Skeletal muscle cell (primary cell): ENCODE results near the genes TFAP2A, TMEM14B, ELOVL2 and TMEM170B.

GRCh38 chr6:9467688-9468002 is 947.2 kb downstream of the TFAP2A start:
- RRBS: no CpG with 5 or more reads among the region's 2 CpGs

GRCh38 chr6:9668351-9668745 is 746.5 kb downstream of the TFAP2A start:
- RRBS: no CpG with 5 or more reads among the region's 13 CpGs

DNA sequence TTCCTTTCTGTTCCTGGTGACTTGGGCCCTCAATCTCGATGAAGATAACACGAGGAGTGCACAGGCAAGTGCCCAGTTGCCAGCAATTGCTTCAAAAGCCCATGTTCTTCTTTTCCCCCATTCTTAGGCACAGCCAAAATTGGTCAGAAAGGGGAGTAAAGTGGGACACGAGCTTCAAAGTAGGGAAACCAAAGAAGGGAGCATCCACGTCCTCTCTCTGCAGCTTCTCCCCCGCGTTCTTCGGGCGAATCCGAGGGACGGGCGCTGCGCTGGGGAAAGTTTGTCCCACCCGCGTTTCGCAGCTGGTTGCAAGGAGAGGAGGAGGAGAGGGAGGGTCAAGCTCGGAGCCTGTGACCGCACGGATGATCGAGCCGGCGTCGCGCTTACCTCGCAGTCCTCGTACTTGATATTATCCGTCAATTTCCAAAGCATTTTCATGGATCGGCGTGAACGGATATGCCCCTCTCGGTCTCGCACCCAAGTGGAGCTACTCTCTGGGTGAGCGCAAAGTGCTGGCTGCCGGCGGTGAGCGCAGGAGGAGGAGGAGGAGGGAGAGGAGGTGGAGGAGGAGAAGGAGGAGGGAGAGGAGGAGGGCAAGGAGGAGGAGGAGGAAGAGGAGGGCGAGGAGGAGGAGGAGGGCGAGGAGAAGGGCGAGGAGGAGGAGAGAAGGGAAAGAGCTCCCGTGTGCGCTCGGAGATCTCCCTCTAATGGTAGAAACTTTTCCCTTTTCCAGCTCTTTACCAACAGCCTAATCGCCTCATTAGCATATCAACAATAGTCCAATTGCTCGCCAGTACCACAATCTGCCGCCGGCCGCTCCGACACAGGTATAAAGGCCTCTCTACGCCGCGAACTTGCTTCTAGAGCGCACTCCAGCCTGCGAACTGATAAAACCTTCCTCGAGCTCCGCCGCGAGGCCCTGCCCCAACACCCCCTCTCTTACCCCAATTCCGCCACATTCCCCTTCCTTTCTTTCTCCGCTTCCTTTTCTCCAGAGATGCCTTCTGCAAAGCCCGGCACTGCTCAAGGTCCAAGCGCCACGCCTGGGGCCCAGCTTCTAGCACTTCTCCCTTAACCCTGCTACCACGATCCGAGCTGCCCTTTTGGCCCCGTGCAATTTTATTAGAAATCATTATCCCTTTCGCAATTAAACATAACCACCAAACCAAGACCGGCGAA is at the start of gene TFAP2A:
Gene TFAP2A (minus strand): TSS at position 521 of the 1,179 bp plus-strand sequence.
- RRBS: no CpG with 5 or more reads among the region's 67 CpGs

DNA sequence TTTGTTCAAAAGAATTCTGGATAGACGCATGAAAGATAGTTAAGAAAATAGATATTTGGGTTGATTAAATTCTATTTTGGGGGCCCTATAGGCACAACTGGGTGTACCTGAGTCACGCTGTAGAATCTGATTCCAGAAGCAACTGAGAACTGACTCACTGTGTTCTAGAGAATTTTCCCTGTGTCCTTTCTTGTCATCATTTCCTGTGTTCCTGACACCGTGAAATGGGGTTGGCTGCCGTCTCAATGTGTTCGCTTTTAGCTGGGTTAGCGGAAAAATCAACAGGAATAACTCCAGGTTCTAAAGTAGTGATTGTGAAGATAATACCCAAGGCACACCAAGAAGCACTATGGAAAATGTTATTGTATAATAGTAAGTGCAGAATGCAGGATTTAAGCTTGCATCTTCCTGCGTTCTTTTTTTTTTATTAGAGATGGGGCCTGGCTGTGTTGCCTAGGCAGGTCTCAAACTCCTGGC is 5.0 kb downstream of the GCNT2 start:
- RRBS: no CpG with 5 or more reads among the region's 7 CpGs

- RRBS: 2% methylated on average over 9 of the region's 50 CpGs
Observed at GRCh38 chr6:10747243-10747939, at the start of gene TMEM14B. Gene TMEM14B, plus strand, starts transcription at chr6:10747805.

DNA sequence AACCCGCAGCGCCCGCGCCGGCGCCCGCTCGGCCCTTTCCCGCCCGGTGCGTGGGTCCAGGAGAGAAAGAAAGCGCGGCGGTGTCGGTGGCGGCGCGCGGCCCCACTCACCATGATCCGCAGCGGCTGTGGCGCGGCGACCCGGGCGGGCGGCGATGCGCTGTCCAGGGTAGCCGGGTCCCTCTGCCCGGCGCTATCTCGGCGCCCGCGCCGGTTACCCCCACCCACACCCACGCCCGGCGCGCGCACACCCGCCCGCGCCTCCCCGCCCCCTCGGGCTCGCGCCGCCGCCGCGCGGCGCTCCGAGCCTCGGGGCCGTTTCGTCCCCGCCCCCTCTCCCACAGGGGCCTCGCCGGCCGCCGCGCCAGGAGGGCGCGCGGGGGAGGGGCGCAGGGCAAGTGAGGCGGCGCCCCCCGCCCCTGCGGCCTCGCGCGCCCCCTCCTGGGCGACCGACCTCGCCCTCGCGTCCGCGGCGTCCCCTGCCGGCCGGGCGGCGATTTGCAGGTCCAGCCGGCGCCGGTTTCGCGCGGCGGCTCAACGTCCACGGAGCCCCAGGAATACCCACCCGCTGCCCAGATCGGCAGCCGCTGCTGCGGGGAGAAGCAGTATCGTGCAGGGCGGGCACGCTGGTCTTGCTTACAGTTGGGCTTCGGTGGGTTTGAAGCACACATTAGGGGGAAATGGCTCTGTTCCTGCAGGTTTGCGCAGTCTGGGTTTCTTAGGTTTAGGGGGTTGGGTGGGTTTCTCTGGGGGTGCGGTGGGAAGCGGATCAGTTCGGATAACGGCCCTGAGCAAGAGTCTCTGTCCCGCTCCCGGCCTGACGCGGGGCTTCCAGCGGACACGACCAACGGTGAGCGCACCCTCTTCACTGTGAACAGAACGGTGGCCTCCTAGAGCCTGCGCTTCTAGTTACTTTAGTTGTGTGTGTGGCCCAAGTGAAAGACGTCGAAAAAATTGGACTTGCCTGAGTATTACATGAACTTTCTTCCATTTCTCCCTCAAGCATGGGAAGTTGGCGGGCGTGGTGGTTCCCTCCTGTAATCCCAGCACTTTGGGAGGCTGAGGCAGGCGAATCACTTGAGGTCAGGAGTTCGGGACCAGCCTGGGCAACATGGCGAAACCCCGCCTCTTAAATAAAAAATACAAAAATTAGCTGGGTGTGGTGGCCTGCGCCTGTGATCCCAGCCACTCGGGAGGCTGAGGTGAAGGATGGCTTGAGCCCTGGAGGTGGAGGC is at the start of gene ELOVL2:
Gene ELOVL2 (minus strand): TSS at position 188 of the 1,234 bp plus-strand sequence.
- RRBS: under 1% methylated on average over 5 of the region's 130 CpGs

GRCh38 chr6:11066637-11067289 is 22.7 kb upstream of the ELOVL2 start:
- RRBS: no CpG with 5 or more reads among the region's 5 CpGs

DNA sequence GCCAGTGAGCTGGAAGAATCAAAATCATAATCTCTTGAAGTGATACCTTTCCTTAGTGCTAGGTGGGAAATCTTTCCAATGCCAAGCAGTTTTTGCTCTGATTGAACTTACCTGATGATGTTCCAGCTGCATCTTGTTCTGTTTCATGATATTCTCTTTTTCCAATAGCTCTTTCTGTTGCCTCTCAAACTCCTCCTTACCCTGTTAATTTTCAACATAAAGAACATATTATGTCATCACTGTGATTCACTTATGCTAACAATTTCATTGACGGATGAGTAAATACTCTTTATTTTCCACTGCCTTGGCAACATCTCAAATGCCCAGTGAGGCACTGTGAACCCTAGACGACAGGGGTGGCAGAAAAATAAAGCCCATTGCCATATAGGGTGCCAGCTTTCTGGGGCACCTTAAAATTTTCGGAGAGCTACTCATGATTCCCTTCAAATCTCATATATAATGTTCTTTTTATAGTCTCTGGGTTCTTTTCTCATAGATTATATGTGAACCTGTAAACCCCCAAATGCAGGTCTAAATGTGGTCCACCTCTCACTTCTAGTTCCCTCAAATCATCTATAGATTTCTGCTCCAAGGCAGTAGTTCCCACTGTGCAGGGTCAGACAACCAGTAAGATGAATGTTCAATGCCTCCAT is 44.2 kb downstream of the NEDD9 start:
- RRBS: no CpG with 5 or more reads among the region's 3 CpGs

- RRBS: no CpG with 5 or more reads among the region's 6 CpGs
Observed at GRCh38 chr6:11217981-11218601, 14.4 kb downstream of the NEDD9 start.

GRCh38 chr6:11220132-11220675 is 12.3 kb downstream of the NEDD9 start:
- RRBS: no CpG with 5 or more reads among the region's 6 CpGs

DNA sequence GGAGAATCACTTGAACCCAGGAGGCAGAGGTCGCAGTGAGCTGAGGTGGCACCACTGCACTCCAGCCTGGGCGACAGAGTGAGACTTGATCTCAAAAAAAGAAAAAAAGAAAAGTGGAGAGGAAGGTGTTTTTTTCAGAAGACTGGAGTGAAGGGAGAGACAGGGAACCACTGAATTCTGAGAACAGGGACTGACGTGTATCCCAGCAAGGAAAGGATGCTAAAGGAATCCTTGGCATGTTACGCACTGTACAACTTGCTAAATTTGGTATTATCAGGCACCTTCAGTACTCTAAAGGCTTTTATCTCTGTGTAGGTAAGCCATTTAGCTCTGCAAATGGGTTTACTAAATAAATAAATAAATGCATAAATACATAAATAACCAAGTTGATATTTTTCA is 4.0 kb downstream of the NEDD9 start:
- RRBS: no CpG with 5 or more reads among the region's 4 CpGs

GRCh38 chr6:11263118-11263843 is 30.8 kb upstream of the NEDD9 start:
- RRBS: no CpG with 5 or more reads among the region's 7 CpGs

GRCh38 chr6:11323516-11324129 is 91.2 kb upstream of the NEDD9 start:
- RRBS: no CpG with 5 or more reads among the region's 12 CpGs

DNA sequence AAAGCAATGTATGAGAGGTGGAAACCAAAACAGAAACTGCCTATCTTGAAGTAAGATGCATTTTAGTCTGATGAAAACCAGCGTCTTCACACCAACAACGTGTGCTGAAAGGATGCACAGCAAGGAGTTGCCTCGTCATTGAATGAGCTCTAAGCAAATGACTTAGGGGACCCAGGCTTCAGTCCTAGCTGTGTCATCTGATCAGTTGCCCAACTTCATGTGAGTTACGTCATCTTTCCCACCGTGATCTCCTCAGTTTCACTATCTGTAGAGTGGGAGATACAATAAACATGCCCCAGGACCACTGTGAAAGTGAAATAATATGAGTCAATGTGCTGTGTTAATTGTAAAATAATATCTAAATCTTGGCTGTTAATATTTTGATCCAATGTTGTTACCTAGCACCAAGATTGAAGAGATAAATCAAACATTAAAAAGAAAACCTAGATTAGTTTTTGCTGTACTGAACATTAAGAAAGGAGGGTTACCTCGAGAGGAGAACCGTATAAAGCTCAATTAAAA is 134.2 kb upstream of the NEDD9 start:
- RRBS: no CpG with 5 or more reads among the region's 7 CpGs

- RRBS: no CpG with 5 or more reads among the region's 1 CpG
Observed at GRCh38 chr6:11416354-11416639, 121.3 kb upstream of the TMEM170B start.

DNA sequence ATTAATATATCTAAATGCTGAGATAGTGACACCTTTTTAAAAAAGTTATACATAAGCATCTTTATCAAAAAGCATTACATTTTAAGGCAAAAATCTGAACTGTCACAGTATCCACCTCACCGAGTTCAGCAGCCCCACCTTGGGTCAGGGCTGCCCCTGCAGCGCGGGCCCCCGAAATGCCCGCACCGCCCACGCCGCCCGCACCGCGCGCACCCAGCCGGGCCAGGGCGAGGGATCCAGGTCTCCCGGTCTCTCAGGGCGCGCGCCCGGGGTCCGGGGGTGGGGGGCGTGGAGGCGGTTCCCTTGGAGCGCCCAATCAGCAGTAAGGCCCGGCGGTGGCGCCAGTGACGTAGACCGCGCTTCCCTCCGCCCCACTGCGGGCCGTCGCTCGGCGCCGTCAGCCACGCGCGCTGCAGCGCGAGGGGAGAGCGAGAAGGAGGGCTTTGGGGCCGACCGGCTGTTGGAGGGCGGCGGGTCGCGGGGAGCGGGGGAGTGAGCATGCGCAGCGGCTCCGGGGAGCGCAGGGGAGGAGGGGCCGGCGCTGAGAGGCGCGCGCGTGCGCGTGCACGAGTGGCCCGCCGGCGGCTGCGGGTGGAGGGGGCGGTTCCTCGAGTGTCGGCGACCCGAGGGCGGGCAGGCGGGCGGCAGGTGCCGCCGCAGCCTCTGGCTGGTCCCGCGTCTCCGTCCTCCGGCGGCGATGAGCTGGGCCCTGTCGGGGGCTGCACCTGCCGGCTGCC is at the start of gene TMEM170B:
Gene TMEM170B (plus strand): TSS at position 607 of the 737 bp plus-strand sequence.
- RRBS: 2% methylated on average over 30 of the region's 84 CpGs

GRCh38 chr6:11609586-11610156 is 72.1 kb downstream of the TMEM170B start:
- RRBS: no CpG with 5 or more reads among the region's 15 CpGs

DNA sequence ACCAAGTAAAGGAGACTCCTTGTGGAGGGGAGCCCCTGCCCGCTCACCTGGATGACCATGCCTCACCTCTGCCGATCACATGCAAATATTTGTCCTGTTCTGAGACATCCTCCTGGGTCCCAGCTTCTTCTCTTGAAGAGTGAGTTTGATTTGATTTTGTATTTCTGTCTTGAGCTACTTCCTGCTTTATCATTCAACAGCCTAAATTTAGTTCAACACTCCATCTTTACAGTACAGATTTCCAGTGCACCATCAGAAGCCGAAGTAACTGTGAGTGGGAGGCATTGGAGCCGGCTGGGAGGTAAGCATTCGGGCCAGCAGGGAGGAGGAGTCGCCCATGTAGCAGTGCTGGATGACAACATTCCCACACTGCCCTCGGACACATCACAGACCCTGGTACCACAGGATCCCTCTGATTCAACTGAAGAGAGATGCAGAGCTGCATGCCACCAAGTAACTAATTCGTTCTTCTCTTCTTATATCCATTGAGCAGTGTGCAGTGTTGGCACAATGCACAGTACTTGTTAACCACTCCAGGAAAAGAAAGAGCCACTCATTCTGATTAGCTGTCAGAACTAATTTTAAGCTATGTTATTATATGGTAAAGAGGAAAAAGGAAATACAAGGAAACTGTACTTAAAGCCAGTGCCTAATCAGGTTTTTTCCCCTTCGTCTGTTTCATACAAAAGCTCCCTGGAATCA is 32.2 kb upstream of the ADTRP start:
- RRBS: no CpG with 5 or more reads among the region's 9 CpGs

DNA sequence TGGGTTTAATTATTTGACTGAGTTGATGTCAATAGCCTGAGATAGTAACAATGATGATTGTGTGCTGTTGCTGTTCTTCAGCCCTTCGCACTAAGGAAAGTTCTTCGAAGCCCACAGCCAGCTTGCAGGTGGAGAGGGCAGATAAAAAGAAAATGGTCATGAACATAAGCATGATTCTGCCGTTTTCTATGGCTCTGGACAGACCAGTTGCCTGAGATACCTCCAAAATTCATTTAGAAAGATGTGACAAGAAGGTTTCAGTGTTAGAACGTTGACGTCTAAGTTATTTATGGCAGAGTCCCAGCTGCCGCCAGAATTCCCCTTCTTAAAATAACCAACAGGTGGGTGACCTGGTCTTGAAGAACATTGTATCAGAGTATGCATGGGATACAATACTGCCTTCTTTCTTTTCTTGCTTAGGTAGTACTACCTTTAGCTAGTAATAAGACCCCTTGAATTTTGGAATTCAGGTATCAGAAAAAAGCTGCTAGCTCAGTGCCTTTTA is 55.6 kb upstream of the ADTRP start:
- RRBS: no CpG with 5 or more reads among the region's 6 CpGs